Lower leg skin (tissue), 2 donors: ENCODE data around the gene TPMT.

DNA sequence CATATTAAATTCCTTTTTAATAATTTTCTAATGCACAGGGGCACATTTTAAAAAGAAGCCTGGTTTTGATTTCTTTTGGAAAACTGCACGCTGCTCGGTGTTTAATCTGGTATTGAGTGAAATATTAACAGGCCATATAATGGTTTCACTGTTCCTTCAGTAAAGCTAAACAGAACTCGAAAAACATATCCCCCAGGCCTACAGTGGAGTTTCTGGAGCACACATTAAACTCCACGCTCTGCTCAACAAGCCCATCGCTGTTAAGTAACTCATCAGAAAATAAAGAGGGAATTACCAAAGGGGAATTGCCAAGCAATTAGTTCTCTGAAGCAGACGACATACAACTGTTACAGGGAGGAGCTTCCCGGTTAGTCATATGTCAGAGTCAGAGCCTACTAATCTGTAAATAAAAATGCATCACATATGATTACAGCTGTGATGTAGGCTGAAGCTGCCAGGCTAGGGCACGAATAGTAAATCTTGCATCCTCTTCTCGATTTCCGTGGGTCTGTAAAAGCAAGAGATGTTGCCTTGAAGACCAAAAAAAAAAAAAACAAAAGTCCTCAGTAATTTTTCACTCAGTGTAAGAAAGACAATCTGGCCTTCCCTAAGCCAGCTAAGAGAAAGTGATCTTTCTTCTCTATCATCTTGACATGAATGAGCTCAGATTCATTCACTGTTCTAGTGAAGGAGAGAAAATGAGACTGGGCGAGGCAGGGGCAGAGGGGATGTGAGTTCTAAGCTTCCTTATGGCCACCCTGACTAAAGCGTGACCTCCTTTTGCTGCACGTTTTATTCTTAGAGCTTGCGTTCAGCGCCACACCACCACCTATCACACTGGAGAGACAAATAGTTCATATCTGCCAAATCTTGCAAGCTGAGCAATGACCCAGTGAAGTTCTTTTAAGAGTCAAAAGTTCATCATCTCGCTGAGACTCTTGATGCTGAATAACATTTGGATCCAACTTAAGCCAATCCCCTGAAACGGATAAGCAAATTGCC, 13.8 kb downstream of the ATXN1 start:
- PRO-cap: no peak
- RAMPAGE, long total RNA, 2 experiments: no peak in any of the 2 experiments

- PRO-cap: no peak
- RAMPAGE, long total RNA, 2 experiments: no peak in any of the 2 experiments
Measured at GRCh38 chr6:16752347-16752896, 8.8 kb downstream of the ATXN1 start.

DNA sequence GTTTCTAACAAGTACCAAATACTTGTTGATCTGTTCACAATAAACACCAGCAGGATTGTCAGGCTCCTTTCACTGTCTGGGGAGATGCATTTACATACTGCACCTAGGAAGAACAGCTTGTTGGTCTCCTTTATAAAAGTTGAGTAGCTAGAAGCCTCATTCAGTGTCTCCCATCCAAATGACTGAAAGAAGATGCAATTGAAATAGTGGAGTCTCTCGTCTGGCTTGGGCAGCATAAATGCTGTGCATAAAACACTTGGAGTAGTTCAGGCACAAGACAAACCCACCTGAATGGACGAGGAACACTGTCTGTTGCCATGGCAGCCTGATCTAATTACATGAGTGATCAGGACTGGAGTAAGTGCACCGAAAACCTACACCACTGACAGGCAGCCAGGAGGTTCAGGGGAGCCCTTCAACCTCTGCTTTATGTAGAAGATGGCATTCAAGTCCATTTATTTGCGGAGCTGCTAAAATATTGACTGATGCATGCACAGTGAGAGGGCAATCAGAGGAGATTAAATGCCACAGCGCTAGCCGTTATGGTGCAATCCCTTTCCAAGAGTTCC, 2.8 kb downstream of the ATXN1 start:
- PRO-cap: no peak
- RAMPAGE, long total RNA, 2 experiments: no peak in any of the 2 experiments

DNA sequence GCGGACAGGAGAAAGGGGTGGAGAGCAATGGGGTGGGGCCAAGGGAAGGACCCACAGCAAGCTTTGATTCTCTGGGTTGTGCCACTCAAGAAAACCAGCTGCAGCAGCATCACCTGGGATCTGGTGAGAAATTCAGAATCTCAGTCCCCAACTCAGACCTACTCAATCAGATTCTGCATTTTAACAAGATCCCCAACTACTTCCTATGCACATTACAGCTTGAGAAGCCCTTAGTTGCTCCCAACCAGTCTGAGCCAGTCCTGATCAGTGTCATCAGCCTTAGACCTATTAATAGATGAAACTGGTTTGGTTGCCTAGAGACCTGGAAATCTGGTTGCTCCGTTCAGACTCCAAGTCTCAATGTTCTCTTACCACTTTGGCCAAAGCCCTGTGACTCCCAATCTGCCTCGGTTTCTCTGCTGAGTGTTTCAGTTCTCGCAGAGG, 20.0 kb upstream of the ATXN1 start:
- PRO-cap: no peak
- RAMPAGE, long total RNA, 2 experiments: no peak in any of the 2 experiments

- PRO-cap: no peak
- RAMPAGE, long total RNA, 2 experiments: no peak in any of the 2 experiments
Measured at GRCh38 chr6:17269864-17270145, 11.4 kb upstream of the RBM24 start.

DNA sequence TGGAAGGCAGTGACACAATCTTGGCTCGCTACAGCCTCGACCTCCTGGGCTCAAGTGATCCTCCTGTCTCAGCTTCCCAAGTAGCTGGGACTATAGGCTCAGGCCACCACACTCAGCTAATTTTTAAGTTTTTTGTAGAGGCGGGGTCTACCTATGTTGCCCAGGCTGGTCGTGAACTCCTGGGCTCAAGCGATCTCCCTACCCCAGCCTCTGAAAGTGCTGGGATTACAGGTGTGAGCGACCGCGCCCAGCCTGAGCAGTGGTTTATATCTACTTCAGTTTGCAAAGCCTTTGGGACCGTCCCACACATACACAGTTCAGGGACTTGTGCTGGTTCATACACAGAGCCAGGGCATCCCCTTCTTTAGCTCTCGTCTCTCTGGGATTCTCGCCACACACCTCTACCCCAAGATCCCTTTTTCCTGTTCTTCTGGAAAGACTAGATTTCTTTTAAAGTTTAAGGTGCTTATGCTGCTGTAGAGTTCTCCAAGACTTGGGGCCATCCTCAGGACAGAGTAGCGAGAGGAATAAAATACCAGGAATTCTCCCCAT, 12.5 kb downstream of the CAP2 start:
- PRO-cap: no peak
- RAMPAGE, long total RNA, 2 experiments: no peak in any of the 2 experiments

- PRO-cap: no peak
- RAMPAGE, long total RNA, 2 experiments: no peak in any of the 2 experiments
Measured at GRCh38 chr6:17603993-17604269, 3.8 kb downstream of the FAM8A1 start.

DNA sequence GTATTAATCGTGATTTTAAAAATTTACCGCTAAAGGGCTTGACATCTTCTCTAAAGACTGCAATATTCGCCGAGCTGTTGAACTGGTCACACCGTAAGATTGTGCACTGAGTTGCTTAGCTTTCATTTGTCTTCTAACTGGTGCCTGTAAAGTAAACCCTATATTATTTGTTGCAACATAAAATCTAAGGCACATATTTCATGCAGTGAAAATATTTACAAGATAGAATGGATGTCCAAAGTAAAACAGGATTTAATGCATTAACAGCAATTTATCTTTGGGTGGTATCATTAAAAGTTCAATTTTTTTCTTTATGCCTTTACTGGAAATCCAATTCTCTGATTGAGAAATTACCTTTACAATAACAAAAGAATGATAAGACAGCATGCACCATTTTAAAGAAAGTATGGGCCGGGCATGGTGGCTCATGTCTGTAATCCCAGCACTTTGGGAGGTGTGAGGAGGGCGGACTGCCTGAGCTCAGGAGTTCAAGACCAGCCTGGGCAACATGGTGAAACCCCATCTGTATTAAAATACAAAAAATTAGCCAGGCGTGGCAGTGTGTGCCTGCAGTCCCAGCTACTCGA, 37.2 kb downstream of the NUP153 start:
- PRO-cap: no peak
- RAMPAGE, long total RNA, 2 experiments: no peak in any of the 2 experiments

GRCh38 chr6:17724961-17725395, 18.3 kb upstream of the NUP153 start:
- PRO-cap: no peak
- RAMPAGE, long total RNA, 2 experiments: no peak in any of the 2 experiments

DNA sequence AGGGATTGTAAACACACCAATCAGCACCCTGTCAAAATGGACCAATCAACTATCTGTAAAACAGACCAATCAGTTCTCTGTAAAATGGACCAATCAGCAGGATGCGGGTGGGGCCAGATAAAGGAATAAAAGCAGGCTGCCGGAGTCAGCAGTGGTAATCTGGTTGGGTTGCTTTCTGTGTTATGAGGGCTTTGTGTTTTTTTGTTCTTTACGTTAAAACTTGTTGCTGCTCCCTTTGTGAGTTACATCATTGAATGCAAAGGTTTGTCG, 22.6 kb upstream of the NUP153 start:
- PRO-cap: no peak
- RAMPAGE, long total RNA, 2 experiments: no peak in any of the 2 experiments

DNA sequence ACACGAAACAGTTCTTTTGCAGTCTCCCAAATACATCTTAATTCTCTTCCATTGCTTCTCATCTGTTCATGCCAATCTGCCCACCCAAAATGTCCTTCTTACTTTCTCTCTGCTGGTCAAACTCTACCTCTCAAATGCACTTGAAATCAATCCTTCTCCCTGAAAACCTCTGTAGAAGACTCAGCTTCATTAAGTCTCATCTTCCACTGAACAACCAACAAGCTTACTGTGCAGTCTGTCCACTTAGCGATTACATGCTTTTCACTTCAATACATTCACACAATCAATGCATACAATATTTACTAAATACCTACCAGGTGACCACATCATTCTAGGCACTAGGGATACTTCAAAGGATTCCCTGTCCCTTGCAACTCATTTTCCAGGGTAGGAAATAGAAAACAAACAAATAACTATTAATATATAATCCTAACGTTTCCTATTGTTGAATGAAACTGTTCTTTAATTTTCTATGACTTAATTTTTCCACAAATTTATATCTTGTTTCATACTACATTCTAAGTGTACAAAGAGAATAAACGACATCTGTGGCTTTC, 104.4 kb upstream of the NUP153 start:
- PRO-cap: no peak
- RAMPAGE, long total RNA, 2 experiments: start-site peak on the minus strand in 1 of 2 experiments, centred at position 235 of the sequence, 14 reads per replicate

- PRO-cap: no peak
- RAMPAGE, long total RNA, 2 experiments: no peak in any of the 2 experiments
Measured at GRCh38 chr6:18118243-18118870, 4.1 kb downstream of the NHLRC1 start.

DNA sequence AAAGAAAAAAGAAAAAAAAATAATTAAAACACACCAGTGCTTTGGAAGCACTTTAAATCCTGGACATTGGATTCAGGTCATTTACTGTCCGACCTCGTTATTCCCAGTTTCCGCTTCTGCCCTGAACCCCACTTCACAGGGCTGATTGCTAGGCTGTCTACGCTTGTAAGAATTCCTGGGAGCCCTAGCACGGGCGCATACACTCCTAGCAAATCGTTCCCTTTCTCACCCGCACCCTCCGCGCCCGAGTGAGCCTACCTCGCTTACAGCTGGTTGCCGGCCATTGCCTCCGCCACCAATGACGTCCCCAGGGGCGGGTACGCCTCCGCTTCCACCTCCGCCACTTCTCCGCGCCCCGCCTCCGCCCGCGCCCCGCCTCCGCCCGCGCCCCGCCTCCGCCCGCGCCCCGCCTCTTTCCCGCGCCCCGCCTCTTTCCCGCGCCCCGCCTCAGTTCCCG, at the start of gene TPMT:
Gene TPMT, minus strand, starts transcription at position 303 of the 457 bp plus-strand sequence.
- PRO-cap: bidirectional peak, plus-strand start outside the sequence, minus-strand start at position 300 of the sequence
- RAMPAGE, long total RNA, 2 experiments: start-site peak on the minus strand in 2 of 2 experiments, centred at positions 288 to 294 of the sequence, 13 to 42 reads per replicate

- PRO-cap: no peak
- RAMPAGE, long total RNA, 2 experiments: no peak in any of the 2 experiments
Measured at GRCh38 chr6:18207099-18207816, 52.0 kb downstream of the KDM1B start.

DNA sequence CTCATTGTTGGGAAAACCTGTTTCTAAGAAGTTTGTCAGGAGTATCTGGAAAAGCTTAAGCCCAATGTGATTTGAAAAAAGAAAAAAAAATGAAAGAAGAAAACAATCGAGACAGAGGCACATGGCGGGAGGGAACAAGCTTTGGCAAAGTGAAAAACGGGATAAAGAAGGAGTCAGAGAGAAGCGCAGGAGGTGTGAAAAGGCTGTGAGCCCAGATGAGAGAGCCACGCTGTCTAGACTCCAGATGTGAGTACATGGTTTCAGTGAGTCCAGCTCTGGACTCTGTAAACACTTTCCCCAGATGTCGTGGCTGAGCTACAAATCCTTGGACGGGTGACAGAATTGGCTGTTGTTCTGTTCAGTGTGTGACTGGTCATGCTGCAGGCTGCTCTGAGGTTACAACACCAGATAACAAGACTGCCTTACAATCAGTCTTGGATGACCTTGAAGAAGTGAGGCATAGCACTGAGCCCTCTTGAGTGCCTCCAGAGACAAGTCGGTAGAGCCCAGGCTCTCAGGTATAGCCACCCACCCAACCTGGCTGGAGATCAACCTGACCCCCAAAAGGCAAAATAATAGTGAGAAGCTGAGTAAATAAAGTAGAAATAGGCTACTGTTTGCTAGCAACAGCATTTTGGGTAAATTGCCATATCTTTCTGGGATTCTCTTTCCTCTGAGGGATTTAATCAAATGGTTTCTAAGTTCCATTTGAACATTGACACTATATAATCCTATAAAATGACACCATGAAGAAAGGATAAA, 656.4 kb upstream of the ID4 start:
- PRO-cap: no peak
- RAMPAGE, long total RNA, 2 experiments: no peak in any of the 2 experiments

- PRO-cap: no peak
- RAMPAGE, long total RNA, 2 experiments: no peak in any of the 2 experiments
Measured at GRCh38 chr6:20169126-20169680, 43.1 kb downstream of the MBOAT1 start.

- PRO-cap: no peak
- RAMPAGE, long total RNA, 2 experiments: no peak in any of the 2 experiments
Measured at GRCh38 chr6:20208628-20209141, 3.6 kb downstream of the MBOAT1 start.

DNA sequence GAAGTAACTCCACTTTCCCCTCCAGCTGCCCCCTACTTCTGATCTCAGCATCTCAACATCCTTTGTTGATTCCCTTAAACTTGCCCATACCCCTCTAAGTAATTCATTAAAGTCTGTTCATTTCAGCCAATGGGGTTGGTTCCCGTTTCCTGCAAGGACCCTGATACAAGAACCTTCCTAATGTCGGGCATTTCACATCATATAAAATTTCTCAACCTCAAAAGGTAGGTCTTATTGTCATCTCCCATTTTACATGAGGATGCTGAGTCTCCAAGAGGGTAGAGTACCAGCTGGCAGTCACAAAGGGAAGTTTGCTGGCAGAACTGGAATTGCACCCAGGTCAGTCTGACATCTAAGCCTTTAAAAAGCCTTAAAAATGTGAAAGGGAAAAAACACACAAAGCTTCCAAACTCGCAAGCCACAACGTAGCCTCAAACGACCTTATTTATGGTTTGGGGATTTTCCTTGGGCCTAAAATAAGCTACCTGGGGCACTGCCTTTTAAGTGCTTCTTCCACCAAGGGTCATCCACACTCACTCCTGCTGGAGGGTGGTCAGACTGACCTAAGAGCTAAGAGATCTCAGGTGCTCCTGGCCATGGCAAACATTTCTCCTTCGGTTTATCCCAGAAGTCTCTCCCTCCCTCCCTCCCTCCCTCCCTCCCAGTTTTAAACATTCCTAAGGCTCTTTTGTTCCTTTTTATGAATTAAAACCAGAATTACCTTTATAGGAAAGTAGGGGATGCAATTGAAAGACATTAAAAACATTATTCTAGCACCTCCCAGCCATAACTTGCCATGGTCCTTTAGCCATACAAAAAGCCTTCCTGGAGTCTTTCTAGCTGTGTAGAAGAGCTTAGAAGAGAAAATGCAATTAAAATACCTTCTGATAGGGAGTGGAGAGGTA, 2.1 kb downstream of the MBOAT1 start:
- PRO-cap: no peak
- RAMPAGE, long total RNA, 2 experiments: no peak in any of the 2 experiments

DNA sequence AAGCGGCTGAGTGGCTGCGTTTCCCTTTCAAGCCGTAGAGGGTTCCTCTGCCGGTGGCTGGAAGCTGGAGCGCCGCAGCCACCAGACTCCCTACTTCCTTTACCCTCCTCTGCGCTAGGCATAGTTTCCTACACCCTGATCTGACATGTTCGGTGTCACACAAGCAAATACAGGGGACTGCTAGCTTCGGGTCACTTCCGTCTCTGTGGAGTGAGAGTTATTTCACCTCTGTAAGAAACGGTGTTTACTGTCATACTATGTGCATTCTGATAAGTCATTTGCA, 500 bp upstream of the MBOAT1 start:
- PRO-cap: no peak
- RAMPAGE, long total RNA, 2 experiments: no peak in any of the 2 experiments

- PRO-cap: no peak
- RAMPAGE, long total RNA, 2 experiments: no peak in any of the 2 experiments
Measured at GRCh38 chr6:20491036-20492409, 42.7 kb upstream of the CDKAL1 start.